Kidney epithelial cell (primary cell): ENCODE measurements around a stretch of chr9.

DNA sequence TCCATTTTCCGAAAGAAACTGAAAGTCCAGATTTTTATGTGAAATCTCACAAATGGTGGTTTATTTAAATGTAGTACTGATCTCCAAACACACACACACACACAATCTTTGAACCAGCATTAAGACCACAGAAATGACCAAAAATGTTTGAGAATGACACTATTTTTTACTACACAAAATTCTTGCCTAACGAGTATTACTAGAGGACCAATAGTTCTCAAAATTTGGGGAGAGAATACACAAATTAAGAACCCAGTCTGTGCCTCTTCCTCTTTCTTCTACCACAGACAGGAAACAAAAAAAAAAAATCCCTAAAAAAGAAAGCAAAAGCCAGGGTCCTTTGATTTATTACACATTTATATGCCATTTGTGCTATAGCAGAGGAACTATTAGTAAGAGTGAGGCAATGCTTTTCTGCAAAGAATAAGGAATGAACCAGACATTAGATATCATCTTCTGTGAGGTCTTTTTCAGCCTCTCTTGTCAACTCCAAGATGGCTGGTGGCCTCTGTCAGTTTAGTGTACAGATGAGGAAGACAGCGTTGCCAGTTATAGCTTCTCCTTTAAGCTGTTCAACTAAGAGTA lies 127.7 kb downstream of the RFX3 start:
- RAMPAGE, long total RNA = no peak
- RRBS = no CpG with 5 or more reads among the region's 3 CpGs

- RAMPAGE, long total RNA = no peak
- RRBS = no CpG with 5 or more reads among the region's 4 CpGs
These were observed 48.6 kb downstream of the RFX3 start for GRCh38 chr9:3477131-3477741.

DNA sequence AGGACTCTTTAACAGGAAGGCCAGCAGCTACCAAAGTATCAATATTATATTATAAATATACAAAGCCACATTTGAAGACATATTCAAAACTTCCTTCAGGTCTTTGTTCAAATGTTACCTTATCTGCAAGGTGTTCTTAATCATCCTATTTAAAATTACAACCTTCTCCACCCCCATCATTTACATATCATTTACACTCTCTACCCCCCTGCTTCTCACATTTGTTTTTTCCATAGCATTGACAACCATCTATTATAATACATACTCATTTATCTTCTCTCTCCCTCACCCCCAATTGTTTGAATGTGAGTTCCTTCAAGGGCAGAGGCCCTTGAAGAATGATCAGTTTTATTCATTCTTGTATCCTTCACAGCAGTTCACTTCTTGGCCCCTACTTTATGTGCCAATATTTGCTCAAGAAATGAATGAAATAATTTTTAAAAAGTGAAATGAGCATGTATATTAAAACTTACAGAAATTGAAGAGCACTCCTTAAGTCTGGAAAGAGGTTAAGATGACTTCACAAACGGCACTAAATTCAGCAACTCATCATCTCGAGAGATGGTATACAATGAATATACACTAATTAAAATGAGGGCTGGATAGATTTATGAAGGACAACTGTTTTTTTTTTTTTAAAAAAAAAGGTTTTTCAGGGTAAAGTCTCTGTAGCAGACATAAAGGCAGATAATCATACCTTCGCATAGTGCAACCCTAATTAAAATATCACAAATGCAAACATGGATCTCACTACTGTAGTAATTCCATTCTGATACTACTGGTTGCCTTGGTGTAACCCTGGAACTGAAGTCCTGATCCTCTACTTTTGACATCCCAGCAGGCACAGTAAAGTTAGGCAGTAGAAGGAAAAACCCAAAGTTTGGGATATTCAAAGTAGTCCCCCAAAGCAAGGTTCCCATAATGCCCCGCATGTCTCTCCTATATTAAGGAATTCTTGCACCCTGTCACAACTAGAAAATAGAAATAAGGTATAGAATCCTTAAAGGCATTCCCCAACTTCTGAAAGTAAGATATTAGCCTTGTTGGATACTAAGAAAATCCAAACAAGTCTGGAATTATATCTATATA lies 19.9 kb downstream of the RFX3 start:
- RAMPAGE, long total RNA = no peak
- RRBS = no CpG with 5 or more reads among the region's 4 CpGs

DNA sequence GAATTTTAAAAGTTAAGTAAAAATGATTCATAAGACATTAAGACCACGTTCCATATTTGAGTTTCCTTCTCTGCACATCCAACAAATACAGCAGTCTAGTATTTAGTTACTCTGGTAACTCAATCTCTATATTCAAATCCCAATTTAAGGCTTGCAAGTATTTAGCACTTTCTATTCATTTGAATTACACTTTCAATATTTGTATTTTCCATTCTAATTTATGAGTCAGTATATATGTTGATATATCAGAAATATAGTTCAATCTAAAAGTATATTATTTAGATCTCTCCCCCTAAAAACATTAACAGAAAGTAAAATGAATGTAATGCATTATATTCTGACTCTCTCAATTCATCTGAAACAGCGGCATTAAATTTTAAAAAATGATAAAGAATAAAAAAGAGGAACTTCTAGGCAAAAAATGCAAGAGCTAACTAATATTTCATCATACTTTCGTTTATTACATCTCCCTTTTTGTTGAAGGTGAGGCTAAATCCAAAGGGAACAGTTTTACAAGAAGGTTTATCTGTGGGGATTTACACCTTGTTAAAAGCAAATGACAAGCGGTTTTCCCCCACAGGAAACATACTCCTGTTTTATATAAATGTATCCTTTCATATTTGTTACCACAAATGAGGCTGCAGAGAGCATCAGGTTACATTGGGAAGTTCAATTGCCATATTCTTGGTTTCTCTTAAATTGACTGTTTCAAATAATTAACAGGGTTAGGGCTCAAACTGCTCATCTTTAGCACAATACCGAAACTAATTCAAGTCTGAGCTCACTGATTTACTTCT lies 17.5 kb downstream of the RFX3 start:
- RAMPAGE, long total RNA = no peak
- RRBS = no CpG with 5 or more reads among the region's 5 CpGs

DNA sequence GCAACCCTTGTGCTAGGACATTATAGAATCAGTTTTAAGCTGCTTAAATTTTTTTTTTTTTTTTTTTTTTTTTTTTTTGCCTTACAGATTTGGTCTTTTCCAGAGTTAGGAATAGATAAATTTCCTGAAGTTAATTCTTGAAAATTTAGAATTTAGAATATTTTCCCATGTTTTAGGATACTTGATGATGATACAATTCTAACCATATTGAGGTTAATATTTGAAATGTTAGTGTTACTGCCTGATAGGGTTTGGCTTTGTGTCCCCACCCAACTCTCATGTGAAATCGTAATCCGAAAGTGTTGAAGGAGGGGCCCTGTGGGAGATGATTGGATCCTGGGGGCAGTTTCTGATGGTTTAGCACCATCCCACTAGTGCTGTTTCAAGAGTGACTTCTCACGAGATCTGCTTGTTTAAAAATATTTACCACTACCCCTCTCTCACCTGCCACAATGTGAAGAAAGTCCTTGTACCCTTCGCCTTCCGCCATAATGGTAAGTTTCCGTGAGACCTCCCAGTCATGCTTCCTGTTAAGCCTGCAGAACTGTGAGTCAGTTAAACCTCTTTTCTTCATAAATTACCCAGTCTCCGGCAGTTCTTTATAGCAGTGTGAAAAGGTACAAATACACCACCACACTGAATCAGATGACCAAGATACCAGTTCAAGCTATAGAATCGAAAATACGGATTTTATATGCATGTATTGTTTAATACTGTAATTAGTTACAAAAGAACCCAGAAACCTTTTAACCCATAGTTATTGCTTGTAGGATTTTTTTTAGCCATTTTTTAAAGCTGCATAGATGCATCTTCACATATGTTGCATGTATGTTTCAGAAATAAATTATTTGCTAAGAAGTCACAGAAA lies 2.7 kb upstream of the RFX3 start:
- RAMPAGE, long total RNA = no peak
- RRBS = no CpG with 5 or more reads among the region's 9 CpGs

DNA sequence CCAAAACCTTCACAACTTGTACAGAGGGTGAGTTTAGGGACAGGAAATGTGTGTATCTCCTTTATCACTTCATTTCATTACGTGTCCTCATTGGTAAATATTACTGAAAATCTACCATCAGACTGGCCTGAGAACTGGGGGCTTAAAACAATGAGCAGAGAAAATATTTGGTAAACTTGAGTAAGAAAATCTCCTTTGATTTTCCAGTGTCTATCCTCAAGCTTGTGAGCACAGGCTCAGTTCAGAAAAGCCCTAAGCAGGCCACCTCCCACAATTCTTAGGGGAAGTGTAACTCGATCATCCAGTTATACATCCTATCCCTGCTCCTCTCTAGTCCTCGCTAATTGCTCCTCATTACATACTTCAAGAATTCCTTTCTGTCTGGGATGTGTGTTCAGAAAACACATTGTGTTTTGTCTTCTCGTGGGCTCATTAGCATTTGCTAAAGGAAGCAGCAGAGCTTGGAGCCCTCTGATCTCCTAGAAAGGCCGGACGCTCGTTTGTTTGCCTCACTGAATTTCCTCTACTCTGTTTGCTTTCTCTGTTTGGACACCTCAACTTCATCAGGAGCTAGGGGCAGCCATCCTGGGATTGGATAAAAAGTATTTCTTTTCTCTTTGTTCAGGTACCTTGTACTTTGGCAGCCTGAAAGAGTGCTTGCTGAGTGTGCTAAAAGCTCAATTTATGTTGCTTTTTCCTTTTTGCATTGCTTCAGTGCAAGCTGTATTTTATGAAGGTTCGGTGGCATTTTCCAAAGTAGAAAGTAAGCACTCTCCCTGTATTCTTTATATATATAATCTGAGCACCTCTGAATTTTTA lies 268.2 kb upstream of the RFX3 start:
- RAMPAGE, long total RNA = no peak
- RRBS = no CpG with 5 or more reads among the region's 8 CpGs

GRCh38 chr9:4109714-4110443 lies 190.0 kb downstream of the GLIS3 start:
- RAMPAGE, long total RNA = no peak
- RRBS = no CpG with 5 or more reads among the region's 2 CpGs

DNA sequence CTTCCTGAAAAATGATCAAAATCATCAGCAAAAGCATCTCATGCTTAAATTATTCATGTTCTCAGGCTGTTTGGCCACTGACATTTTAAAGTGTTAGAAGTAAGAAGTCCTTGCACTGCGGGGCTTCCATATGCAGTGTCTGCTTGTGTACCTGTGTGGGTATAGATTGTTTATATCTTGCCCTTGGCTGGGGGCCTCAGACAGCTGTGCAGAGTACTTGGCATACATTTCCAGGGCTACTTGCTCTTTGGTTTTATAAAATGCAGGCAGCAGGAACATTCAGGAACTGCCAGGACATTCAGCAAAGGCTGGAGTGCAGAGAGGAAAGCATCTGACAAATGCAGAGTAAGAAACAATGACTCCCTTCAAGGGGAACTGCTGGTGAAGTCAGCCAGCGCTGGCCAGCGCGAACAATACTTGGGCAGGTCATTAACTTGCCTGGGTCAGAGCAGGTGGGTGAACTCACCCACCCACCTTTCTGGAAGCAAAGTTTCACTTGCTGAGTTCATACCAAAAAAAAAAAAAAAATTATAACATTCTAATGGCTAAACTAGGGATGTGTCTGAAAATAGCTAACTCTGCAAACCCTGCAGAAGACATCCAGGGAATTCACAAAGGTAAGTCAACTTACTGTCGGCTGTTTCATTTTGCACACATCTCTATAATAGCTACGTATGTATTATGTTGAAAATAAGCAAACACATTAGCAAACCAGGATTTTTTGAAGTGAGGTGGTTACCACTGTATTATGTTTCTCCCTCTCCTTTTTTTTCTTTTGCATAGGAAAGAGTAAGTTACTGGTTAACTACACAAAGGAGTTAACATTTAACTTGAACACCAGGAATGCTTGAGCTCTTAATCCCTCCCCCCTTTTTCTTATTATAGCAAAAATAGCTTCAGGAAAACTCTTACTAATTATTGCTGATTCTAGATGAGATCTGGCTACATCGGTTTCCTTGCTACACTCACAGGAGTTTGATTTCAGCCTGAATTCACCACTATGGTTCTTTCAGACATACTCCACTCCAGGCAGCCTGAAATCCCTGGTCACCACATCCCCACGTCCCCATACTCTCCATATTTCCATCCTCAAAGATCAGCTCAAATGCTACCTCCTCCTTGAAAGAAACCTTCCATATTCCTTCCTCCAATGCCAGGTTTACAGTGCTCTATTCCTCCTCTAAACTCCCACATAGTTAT lies 152.2 kb downstream of the GLIS3 start:
- RAMPAGE, long total RNA = no peak
- RRBS = no CpG with 5 or more reads among the region's 8 CpGs

GRCh38 chr9:4235782-4236562 lies 63.9 kb downstream of the GLIS3 start:
- RAMPAGE, long total RNA = no peak
- RRBS = no CpG with 5 or more reads among the region's 6 CpGs

DNA sequence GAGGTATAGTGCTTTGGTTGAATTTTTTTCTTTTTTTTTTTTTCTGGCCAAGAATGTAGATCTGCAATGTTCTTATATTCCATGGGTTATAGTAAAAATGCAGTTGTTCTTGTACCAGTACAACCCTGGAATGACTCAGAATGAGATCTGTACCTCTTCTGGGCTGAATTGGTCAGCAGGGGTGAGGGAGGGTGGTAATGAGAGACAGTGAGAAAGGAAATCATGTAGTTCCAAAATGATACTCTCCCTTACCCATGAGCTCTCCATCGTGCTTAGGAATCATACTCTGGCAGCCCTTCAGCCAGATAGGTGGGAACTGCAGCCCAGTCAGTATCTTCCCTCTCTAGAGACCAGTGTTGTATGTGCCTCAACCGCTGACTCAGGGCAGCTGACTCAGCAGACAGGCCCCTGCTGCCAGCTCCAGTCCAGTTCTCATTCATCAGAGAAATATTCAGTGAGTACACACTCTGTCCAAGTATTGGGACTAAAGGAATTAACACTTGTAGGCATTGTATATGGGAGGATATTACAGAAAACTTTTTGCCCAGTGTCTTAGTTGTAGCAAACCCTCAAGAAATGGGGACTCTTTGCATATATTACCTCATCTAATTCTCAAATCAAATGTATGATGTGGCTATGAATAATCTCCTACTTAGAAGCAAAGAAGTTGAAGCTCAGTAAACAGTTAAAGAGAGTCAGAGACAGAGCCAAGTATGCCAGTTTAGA lies 2.3 kb upstream of the GLIS3 start:
- RAMPAGE, long total RNA = no peak
- RRBS = no CpG with 5 or more reads among the region's 2 CpGs

- RAMPAGE, long total RNA = no peak
- RRBS = no CpG with 5 or more reads among the region's 2 CpGs
These were observed 6.5 kb upstream of the GLIS3 start for GRCh38 chr9:4306332-4306737.

DNA sequence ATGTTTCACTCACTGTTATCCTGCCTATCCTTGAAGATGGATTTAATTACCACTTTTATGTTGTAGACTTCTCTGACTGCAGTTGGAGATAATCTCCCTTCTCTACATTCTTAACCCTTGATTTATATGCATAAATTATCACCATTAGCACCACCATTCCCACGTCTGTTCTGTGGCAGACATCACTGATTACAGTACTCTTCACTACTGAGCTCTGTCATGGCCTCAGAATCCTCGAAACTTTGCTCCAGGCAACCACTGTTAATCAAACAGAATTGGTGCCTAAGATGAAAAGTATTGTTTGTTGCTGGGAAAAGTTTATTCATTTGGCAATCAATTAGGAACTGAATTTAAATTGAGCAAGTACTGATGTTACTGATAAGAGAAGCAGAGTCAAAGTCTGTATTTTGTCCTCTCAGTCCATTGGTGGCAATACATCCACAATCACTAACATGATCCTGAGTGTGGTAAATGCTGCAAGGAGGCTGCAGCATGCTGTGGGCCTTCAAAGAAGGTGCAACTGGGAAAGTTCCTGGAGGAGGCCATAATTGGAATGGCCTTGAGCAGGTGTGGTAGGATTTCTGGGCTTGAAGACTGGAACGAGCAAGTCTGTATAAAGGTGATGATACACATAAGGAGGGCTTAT lies 12.9 kb downstream of the SLC1A1 start:
- RAMPAGE, long total RNA = no peak
- RRBS = no CpG with 5 or more reads among the region's 3 CpGs

GRCh38 chr9:4579035-4579598 lies 83.0 kb upstream of the PLPP6 start:
- RAMPAGE, long total RNA = no peak
- RRBS = no CpG with 5 or more reads among the region's 3 CpGs

DNA sequence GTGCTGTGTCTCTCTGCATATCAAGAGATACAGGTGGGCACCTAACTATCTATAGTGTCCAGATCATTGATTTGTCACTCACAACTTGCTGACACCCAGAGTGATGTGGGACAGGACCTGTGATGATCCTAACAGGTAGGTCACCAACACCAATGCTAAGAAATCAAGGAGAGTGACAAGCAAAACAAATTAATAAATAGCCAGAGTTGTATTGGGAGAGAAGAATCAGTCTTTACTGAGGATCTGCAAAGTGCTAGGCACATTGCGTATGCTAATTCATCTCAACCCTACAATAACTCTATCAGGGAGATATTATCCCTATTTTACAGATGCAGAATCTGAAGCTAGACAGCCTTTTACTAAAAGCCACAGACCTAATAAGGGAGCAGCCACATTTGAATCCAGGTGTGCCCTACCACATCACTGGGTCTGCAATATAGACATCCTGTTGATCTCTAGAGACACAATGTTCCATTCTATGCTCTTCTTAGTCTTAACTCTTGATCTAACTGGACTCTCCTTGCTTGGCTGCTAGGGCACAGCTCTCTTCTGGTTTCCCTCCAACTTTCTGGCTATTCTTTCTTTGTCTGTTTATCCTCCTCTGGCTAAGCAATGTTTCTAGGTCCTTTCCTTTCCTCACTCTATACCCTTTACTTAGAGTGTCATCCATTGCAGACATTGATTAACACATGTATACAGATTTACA lies 1.3 kb upstream of the SPATA6L start:
- RAMPAGE, long total RNA = no peak
- RRBS = no CpG with 5 or more reads among the region's 1 CpG

GRCh38 chr9:4733416-4734307 lies 7.3 kb downstream of the AK3 start:
- RAMPAGE, long total RNA = no peak
- RRBS = no CpG with 5 or more reads among the region's 6 CpGs

DNA sequence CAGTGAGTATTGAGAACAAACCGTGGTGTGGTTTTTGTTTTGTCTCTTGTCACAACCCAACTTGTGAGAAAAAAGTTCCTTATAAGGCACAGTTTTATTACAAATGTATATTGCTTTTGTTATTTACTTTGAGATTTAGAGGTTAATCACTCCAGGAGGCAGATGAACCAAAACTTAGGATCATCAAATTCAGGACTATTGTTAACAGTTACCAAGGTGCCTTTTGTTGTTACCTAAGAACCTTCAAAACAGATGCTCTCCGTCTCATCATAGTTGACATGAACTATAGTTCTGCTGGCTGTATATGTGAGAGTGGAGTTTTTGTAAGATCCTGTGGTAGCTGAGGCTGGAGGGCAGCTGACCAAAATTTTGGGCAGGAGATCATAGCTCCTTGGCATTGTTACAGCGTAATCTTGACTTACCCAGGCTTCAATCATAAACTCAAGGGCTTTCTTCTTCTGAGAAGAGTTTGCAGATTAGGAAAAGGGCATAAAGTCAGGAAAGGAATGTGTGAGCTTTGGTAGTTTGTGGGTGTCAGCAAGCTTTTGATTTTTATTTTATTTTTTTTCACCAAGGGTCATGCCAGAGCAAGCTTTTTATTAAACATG lies 34.4 kb downstream of the RCL1 start:
- RAMPAGE, long total RNA = no peak
- RRBS = no CpG with 5 or more reads among the region's 3 CpGs

GRCh38 chr9:4837255-4838081 lies 44.7 kb downstream of the RCL1 start:
- RAMPAGE, long total RNA = no peak
- RRBS = no CpG with 5 or more reads among the region's 6 CpGs

DNA sequence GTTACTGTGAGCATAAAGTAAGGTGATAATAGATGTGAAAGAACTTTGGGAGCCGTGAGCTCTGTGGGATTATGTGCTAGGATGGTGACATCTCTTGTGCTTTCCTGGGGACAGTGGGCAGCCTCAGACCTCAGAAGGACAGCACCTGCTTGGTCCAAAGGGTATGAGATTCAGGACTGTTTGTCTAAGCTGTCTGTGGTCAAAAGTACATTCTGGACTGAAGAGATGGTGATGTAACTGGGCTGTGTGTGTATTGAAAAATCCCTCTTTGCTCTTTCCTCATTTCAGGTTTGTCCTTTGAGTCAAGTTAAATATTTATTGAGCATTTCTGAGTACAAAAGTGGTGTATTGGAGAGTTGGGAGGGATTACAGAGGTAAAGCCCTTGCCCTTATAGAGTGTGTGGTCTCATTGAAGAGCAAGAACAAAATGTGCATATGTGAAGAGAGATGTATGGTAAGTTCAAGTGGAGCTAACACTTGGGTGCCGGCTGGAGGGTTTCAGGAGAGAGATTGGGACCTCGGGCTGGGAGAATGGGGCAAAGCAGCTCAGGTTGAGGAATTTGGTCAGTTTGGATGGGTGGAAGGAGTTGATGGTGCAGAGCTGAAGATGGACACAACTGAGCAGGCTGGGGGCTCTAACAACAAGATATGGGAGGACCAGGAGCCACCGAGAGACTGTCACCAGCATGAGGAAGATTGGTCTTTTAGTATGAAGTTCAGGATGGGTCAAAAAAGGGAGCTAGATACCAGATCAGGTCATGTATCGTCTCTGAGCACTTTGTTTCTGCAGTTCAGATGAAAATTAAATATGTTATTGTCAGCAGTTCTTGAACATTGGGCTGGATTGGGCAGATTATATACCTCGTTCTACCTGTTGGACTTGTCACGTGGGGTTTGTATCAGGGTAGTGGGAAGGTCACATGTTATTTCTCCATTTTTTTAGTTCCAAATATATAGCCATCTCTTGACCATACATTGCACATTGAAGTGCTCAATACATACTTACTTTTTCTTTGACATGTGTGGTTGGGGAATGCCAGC lies 47.0 kb downstream of the RCL1 start:
- RAMPAGE, long total RNA = no peak
- RRBS = no CpG with 5 or more reads among the region's 7 CpGs

GRCh38 chr9:5111907-5112561 lies 73.4 kb downstream of the INSL6 start:
- RAMPAGE, long total RNA = no peak
- RRBS = no CpG with 5 or more reads among the region's 37 CpGs

DNA sequence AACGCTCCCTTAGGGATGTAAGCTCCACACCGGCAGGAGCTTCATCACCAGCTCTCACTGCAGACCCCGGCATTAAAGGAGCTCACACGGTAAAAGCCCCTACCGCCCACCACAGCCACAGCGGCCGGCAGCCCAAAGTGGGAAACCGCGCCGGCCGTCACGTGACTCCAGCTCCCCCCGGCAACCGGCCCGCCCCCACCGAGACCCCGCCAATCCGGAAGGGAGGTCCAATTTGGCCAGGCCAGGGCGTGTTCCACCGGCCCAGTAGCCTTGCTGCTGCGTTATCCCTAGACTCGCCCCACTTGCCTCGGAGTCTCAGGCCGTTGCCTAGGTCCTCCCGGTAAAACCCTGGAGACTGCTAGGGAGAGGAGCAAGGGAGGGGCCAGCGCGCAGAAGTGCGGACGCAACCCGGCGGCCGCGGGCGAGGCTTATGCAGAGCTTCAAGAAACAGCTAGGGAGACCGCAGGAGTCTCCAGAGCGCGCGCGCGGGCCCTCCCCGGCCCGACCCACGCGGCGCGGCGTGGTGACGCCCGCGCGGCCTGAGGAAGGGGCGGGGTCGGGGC lies 342 bp upstream of the RIC1 start:
- RAMPAGE, long total RNA = no peak
- RRBS = 2% methylated on average over 25 of the region's 53 CpGs